ENCODE data around the genes ZBTB20, CFAP91 and NR1I2.

DNA sequence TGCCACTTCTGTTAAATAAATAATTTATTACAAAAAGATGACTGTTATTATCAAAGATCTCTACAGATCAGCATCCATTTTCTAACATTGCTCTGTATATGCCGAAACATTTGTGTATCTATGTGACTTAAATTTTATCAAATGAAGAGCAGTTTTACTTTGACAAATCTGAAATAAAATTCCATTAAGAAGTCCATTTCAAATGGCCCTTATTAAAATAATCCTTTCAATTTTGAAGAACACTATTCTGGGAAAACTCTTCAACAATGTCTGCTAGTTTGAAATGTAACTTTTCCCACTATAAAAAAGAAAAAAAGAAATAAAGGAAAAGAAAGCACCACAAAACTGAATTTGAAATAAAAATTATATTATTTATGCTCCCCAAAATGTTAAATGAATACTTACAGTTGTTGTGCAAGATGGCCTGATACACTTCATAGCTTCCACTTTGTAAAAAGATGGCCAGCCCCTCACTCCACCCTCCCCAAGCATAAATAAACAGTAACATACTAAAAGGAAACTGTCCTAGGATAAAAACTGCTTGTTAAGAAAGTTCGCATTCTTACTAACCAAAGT lies 48.1 kb downstream of the ZBTB20 start:
- PRO-cap, 2 experiments = no peak in any of the 2 experiments

DNA sequence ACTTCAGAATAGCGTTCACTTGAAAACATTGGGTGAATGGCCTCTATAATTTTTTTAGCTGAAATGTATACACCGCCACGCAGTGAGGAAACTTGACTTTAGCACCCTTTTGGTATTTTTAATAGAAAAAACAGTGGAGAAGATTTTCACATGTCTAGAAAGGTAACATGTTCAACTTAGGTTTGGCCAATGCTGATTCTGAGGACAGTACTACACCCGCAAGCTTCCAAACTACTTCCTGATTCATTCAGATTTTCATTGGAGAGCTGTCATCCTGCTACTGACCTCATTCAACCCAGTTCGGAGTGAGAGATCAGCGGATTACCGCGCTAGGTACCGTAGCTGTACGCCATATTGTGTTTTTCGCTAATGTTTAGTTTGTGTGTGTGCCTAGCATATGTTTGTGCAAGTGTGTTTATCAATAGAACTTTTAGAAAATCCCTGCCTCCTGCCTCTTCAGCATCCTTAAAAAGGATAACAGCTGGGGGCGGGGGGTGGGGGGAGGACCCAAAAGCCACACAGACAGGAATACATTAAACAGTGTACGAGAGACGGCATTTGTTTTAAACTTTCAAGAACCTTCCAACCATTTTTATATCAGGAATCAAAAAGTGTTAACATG lies 1.1 kb downstream of the ZBTB20 start:
- PRO-cap, 2 experiments = peak in 2 of 2 experiments; most common plus-strand start position 298 of the sequence (in 2)

DNA sequence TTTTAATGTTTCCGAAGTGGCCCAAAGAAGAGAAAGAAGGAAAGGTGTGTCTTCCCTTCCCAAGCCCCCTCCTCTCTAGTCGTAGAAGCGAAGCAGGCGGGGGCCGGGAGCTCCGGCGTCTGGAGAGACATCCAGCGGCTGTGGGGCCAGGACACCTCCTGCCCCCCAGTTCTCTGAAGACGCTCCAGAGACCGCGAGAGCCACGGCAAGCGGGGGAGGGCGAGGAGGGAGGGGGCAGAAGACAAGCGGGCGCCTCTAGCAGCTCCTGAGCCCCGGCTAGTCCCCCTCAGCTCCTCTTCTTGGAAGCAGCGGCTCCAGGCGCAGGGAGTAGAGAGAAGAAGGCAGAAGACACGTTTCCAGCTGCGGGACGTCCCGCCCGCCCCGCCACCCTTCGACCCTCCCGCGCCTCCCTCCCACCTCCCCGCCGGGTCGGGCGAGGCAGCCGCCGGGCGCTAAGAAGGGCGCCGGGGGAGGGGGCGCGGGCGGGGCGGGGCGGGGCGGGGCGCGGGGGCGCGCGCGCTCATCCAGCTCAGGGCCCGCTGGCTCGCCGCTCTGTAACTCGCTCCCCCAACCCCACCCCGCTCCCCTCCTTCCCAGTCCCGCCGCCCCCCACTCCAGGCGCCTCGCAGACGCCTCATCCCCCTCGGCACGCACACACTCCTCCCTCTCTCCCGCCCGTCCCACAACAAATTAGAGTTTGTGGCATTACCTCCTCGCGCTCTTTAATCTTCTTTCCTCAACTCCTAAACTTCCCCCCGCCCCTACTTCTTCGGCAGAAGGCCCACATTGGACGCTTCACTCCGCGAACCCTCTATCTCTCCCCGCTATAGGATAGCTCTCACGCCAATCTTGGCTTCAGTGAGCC lies at the start of gene ZBTB20:
ZBTB20 (minus strand) TSS at position 779 of the 865 bp plus-strand sequence.
- PRO-cap, 2 experiments = peak in 2 of 2 experiments; most common plus-strand start position 237 of the sequence (in 2); most common minus-strand start position 121 of the sequence (in 2)

GRCh38 chr3:115317752-115318380 lies 170.8 kb upstream of the ZBTB20 start:
- PRO-cap, 2 experiments = no peak in any of the 2 experiments

- PRO-cap, 2 experiments = no peak in any of the 2 experiments
Observed at GRCh38 chr3:115784976-115785862, 161.9 kb downstream of the GAP43 start.

GRCh38 chr3:115791286-115792056 lies 168.2 kb downstream of the GAP43 start:
- PRO-cap, 2 experiments = no peak in any of the 2 experiments

DNA sequence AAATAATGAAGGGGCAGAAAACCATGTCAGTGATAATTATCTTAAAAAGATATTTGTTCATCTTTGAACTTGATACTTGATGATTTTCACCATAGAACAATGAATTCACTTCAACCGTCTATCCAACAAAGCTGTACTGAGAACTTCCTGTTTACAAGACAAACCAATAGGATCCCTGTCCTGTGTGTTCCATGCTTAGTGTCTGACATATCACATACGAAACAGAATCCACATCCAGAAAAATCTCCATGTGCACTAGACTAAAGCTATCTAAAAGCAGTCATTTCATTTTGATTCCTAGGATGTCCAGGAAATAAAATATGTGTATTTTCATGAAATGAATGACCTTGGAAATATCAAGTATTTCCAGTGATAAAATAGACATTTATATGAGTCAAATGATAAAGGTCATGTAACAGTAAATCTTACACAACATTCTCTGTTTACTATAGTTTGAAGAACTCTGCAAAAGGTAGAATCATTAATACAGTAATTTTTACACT lies 507.0 kb upstream of the LSAMP start:
- PRO-cap, 2 experiments = no peak in any of the 2 experiments

- PRO-cap, 2 experiments = no peak in any of the 2 experiments
Observed at GRCh38 chr3:117397943-117398607, 952.8 kb upstream of the LSAMP start.

DNA sequence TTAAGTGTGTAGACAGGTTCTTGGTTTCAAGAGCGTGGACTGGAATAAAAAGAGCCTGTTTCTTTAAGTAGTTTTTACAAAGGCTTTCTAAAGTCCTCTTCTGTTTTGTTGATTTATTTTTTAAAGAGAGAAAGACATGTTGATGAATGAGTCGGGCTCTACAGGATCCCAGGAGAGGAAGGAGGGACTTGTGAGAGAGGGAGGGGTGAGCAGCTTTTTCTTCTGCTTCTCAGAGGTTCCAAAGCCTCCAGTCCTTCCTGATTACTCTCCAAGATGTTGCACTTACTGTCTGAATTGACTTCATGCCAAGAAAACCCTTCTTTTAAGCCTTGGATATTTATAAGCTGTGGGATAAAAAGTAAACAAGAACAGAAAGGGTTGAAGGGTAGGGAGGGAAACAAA lies 457.4 kb downstream of the IGSF11 start:
- PRO-cap, 2 experiments = no peak in any of the 2 experiments

- PRO-cap, 2 experiments = no peak in any of the 2 experiments
Observed at GRCh38 chr3:118804675-118805046, 230.0 kb downstream of the IGSF11 start.

- PRO-cap, 2 experiments = no peak in any of the 2 experiments
Observed at GRCh38 chr3:119260650-119261109, 20.0 kb upstream of the B4GALT4 start.

GRCh38 chr3:119301652-119302487 lies 7.7 kb downstream of the ARHGAP31 start:
- PRO-cap, 2 experiments = no peak in any of the 2 experiments

DNA sequence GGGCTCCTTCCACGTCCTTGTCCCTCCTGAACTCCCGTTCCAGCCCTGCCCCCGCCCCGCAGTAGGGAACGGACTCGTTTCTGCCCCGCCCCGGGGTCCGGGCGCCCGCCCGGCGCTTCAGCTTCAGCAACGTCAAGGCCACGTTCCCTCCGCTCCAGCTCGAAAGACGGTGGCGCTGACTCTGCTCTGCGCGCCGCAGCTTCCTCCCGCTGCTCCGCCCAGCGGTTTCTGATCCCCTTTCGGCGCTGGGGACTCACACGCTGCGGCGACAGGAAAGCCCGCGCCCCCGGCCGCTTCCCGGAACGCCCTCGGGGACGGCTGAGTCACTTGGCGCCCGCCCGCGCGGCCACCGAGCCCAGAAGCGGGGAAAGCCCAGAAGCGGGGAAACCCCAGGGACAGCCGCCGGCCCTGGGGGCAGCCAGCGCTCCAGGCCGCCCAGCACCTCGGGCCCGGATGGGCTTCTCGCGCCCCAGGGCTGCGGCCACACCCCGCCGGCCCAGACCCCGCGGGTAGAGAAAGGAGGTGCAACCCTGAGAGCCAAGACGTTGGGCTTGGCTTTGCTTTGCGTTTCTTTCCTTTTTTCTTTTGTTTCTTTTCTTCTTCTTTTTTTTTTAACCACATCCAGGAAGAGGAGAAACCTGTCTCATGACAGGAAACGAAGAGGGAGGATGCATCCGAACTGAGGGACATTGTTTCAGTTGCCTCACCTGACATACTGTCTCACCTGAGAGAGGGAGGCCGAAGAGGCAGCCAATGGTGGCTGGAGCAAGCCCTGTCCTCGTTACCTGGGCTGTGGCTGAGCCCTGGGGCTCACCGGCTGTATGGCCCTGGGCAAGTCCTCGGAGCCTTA lies 28.9 kb downstream of the ARHGAP31 start:
- PRO-cap, 2 experiments = peak in 2 of 2 experiments; most common plus-strand start position 162 of the sequence (in 2); most common minus-strand start position 33 of the sequence (in 2)

DNA sequence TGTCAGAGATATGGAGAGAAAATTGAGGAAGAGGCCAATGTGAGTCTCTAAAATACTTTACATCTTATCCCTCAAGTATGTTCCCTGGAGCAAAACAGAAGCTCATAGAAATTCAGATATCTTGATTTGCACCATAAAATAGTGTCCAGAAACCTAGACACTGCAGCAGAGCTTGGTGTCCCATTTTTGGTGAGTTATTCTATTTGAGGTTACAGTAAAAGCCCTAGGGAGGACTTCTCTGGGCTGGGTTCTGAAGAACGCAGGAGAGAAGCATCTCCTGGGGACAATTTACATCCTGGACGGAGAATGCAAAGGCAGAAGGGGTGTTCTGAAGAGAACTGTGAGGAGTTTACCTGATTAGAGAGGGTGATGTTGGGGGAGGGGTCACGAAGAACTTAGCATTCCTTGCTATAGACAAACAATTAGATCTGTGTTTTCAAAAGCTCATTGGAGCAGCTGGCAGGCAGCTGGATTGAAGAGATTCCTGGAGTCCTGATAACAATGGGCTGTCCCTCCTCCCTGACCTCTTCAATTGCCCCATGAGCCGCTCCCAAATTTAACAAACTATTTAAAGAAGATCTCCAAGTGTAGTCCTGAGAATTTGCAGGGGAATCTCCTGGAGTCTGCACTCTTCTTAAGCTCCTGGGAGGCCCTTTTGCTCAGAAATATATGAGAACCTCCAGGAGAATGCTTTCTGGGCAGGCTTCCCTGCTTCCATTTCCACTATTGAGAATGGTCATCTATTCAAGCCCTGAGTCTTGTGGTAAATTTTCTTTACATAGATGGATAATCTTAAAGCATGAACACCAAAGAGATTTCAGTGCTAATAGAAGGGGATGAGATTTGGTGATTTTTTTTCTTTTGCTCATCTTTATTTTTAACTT lies 55.2 kb downstream of the ARHGAP31 start:
- PRO-cap, 2 experiments = peak in 1 of 2 experiments; most common plus-strand start position 596 of the sequence (in 1)

DNA sequence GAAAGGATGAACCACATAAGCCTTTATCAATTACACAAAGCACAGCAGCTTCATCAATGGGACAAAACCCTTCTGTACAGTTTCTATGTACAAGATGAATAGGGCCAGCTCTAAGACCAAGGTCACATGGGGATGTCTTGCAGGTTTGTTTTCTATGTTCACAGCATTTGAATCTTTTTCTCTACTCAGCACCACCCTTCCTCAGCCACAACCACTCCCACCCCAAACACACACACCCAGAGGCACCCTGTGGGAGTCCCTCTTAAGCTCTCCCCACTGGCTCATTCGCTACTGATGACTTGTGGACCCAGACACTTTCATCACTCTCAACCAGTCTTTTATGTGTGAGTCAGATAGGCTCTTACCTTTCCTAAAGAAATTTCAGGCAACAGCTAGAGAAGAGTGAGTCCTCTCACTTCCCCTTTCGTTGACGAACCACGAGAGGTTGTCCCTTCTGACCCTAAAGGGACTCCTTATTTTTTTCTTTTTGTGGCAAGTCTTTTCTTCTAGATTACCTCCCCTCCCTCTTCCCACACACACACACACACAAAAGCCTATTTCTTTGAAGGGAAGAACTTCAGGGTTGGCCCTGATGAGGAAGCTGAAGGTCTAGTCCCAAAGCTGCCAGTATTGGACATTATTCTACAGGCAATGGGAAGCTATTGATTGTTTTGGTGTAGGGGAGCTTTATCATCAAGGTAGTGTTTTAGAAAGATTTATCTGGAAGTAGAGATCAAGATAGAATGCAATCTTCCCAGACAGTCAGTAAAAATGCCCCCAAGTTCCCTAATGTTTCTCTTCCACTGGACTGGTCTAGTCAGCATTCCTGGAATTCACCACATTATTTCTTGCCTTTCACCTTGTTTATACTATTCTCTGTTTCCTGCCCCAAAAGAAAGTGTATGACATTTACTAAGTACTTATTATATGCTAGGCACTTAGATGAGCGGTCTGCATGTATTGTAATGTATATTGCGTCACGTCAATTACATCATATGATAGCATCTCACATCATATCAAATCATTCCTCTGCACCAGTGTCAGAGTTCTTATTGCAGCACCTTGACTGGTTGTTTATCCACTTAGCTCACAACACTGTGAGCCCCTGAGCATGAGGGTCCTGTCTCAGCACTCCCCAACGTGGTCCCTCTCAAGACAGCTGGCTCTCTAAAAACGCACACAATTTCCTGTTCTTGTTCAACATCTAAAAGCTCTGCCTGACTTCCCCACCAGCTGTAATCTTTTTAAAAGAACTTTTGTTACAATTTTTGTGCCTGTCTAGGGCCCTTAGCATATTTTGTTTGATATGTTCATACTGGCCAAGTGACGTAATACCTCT lies 58.4 kb downstream of the ARHGAP31 start:
- PRO-cap, 2 experiments = no peak in any of the 2 experiments

GRCh38 chr3:119500509-119501116 lies 2.3 kb downstream of the TIMMDC1 start:
- PRO-cap, 2 experiments = no peak in any of the 2 experiments

DNA sequence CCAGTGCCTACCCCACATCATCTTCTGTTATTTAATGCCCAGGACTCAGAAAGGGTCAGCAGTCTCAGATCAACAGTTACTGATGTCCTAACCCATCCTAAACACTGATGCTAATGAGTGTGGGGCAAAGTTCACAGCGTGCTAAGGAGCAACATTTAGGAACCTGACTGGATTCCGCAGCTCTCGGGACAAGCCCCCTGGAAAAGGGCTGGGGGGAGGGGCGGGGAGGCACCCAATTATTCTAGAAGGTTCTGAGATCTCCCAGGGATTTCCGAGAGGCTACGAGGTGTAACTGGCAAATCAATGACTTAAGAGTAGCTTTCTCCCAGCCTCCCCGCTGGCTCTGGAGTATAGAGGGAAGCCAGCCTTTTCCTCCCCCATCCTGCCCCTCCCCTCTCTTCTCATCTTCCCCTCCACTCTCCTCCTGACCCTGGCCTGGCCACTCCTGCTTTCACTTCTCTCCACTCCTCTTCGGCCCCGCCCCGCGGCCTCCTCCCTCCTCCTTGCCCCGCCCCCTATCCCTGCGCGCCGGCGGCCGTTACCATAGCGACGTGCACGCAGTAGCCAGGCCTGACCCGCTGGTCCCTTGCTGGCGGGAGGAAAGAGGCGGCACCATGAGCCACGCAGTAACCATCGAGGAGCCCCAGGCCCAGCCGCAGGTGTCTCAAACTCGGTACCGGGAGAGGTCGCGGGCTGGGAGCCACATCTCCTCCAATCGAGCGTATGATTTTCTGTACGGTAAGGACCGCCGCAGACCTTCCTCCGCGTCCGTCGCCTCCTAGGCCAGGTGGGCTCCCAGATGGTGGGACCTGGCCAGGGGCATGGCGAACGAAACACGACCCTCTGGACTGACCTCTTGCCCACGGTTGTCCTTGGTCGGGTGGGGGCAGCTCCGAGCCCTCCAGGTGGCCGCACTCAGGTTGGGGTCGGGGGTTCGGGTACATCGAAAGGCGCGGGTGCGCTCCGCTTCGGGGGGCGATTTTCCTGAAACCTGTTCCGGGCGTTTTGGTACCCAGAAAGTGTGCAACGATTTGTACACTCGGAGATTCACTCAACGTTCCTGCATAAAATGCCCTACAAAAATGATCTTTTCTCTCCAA lies at the start of gene CFAP91:
CFAP91 (plus strand) TSS at position 538 of the 1,100 bp plus-strand sequence.
- PRO-cap, 2 experiments = peak in 2 of 2 experiments; most common plus-strand start position 571 of the sequence (in 2); most common minus-strand start position 345 of the sequence (in 2)

- PRO-cap, 2 experiments = no peak in any of the 2 experiments
Observed at GRCh38 chr3:119769736-119770260, 12.1 kb upstream of the NR1I2 start.

- PRO-cap, 2 experiments = no peak in any of the 2 experiments
Observed at GRCh38 chr3:119781317-119782332, at the start of gene NR1I2. TSS of gene NR1I2 (plus strand) at chr3:119782101.

DNA sequence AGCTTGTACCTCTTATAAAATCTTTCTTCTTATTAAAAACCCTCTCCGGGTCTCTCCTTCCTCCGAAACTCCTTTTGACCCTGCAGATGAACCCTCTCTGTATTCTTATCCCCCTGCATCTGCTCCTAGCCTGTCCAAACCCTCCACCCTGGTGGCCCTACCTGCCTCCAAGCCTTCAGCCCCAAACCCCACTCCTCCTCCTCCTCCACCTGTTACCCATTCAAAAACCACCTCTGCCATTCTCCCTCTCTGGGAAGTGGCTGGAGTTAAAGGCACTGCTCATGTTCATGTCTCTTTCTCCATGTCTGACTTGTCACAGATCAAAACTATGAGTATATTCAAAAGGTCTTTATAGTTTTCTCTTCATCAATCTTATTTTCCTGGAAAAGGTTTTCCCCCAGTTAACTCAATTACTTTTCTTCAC lies 115.0 kb downstream of the GSK3B start:
- PRO-cap, 2 experiments = no peak in any of the 2 experiments

All from right ventricle myocardium (tissue), 1 donor.